Ileum (tissue), 1 donor: ENCODE measurements around the gene SLC6A13.

DNA sequence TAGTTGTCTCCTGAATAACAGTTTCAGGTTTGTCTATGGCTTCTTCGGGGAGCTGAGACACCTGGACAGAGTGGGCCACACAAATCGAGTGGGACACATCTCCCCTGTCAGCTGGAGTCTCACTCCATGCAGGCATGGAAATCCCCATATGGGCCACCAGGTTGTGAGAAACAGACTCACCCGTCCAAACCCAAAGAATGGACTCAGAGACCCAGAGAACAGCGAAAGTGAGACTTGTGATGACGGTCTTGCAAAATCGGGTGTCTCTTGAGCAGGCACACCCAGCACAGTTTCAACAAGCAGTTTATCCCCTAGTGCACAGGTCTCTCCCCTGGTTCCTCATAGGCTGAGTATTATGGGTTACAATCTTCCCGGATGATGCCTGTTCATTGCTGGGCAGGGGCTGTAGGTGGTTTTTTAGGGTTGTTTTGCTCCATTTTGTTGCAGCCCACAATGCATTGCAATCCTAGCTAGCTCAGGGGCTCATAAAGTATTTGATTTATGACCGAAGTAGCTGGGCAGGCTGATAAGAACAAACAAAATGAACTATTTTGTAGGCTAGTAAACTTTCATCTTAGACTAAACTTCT is 45.2 kb downstream of the IQSEC3 start:
- PRO-cap = no peak

DNA sequence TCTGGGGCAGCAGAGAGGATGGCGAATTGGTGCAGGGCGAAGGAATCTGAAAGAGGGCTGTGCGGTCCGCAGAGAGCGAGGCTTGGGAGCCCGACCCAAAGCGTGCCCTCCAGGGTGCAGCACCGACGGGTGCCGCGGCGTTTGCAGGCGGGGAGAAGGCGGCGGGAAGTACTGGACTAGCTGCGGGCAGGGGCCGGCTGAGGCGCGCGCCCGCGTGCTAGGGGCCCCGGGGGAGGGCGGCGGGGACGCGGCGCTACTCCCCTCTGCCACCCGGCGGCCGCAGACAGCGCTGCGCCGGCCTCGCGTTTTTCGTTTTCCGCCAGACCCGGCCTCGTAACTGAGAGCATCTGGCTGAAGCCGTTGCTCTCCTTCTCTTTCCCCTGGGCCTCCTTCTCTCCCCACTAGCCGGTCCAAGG is 24.9 kb downstream of the SLC6A12 start:
- PRO-cap = no peak

DNA sequence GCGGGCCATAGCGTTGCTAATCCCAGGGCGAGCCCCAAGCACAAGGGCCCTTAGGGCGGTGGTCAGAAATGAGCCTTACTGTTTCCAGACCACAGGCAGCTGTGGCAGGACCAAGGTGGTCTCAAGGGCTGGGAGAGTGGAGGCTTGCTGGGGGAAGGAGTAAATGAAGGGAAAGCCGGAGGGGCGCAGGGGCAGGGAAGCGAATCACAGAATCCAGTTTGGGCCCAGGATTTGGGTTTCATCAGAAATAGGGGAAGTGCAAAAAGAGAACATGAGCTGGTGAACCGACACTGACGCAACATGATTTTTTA is 1.8 kb downstream of the SLC6A12 start:
- PRO-cap = no peak

GRCh38 chr12:262570-263191 is at the start of gene SLC6A13:
SLC6A13 (minus strand) TSS chr12:262836.
- PRO-cap = no peak

GRCh38 chr12:488568-489166 is 28.9 kb downstream of the B4GALNT3 start:
- PRO-cap = no peak

DNA sequence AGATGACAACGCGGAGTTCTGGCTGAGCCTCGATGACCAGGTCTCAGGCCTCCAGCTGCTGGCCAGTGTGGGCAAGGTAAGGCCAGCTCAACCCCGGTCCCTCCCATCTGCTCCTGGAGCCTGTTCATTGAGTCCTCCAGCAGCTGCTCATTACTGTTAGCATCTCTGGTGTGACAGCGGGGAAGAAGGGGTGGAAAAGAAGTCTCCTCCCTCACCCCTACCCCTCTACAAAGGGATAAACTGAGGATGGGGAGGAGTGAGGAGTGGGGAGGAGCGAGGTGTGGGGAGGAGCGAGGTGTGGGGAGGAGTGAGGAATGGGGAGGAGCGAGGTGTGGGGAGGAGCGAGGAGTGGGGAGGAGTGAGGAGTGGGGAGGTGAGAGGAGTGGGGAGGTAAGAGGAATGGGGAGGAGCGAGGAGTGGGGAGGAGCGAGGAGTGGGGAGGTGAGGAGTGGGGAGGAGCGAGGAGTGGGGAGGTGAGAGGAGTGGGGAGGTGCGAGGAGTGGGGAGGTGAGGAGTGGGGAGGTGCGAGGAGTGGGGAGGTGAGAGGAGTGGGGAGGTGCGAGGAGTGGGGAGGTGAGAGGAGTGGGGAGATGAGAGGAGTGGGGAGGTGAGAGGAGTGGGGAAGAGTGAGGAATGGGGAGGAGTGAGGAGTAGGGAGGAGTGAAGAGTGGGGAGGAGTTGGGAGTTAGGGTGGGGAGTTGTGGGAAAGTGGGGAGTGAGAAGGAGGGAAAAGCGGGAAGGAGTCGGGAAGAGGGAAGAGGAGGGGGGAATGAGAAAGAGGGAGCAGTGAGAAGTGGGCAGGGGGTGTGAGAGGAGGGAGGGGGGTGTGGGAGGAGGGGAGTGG is 85.9 kb downstream of the B4GALNT3 start:
- PRO-cap = no peak

DNA sequence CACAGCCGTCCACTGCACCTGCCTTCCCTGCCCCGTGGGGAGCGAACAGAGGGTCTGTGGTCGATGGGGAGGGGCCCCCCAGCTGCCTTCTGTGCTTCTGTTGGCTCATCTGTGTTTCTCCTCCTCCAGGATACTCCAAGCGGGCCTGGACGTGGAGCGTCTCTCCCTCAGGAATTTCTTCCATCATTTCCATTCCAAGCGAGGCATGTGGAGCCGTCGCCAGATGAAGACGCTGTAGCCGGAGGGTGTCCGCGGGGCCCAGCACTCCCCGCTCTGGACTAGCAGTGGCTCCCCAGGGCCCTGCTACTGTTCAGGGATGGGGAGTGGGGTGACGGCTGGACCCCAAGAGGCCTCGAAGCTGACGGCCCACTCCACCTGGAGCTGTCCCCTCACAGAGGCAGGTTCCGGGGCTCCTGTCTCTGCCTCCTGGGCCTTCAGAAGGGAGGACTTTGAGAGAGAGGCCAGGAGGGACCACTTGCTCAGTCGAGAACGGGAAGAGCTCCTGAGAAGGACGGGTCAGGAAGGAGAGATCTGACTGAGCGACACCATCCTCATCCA is 101.6 kb downstream of the B4GALNT3 start:
- PRO-cap = no peak

GRCh38 chr12:562802-563974 is 100.1 kb downstream of the NINJ2 start:
- PRO-cap = no peak

DNA sequence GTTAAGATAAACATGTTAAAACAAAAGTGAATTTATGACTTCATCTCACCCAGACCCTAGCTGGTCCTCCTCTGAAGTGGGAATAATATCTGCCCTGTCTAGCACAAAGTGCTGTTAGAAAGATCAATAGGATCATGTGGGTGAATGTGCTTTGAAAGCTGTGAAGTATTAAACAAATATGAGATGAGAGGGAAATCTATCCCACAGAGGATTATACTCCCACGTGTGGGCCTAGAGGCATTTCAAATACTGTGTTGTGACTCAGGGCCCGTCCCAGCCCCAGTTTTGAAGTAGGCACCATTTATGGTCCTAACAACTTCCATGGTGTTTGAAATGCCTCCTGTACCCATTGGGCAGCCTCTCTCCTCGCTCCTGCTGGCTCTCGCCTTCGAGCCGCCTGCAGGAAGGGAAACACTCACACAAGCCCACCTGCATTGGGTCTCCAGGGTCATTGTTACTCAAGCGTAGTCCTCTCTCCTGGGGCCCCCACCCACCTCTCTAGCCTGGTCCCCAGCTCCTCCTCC is 88.4 kb downstream of the NINJ2 start:
- PRO-cap = no peak

GRCh38 chr12:753314-753794 is 975 bp downstream of the WNK1 start:
- PRO-cap = no peak

- PRO-cap = no peak
Observed at GRCh38 chr12:912819-913715, 36.4 kb downstream of the RAD52 start.

GRCh38 chr12:958489-959314 is 9.2 kb upstream of the RAD52 start:
- PRO-cap = no peak

DNA sequence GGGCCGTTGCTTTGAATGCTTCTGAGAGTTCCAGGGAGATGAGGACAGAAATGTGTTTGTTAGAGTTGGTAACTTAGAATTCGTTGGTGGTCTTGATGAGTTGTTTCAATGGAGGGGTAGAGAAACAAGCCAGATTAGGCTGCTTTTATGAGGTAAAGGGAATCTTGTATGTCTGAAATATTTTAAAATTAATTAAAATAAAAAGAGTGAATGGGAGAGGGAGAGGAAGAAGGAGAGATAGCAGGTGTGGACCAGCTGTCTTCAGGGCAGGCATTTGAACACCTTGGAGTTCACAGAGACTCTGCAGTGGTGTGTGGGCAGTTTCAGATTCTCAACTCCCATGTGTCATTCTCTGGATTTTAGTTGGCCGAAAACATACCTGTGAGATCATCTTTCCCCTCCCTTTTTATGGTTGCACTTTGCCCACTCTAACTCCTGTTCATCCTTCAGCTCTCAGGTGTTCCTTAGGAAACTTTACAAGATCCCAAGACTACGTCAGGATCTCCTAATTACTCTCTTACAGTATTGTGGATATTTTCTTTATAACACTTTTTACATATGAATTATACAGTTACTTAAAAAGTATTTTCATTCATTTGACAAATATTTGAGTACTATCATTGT is 108.1 kb downstream of the ERC1 start:
- PRO-cap = no peak

DNA sequence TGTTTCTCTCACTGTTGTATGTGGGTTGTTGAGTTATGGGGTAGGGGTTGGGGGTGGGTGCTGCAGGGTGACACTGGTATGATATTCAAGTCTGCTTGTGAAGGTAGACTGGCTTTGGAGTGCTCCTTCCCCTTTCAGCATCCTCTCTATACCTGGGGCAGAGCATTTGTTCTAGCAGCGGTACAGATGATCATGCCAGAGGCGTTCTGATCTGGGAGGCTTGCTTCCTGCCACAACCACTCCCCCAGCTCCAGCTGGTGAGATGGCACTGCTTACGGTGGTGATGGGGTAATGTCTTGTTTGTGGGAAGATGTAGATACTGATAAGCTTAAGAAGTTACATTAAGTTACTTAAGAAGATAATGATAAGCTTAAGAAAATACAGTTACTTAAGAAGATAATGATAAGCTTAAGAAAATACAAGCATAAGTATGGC is 131.8 kb downstream of the ERC1 start:
- PRO-cap = no peak

GRCh38 chr12:1139324-1139844 is 148.4 kb downstream of the ERC1 start:
- PRO-cap = no peak

DNA sequence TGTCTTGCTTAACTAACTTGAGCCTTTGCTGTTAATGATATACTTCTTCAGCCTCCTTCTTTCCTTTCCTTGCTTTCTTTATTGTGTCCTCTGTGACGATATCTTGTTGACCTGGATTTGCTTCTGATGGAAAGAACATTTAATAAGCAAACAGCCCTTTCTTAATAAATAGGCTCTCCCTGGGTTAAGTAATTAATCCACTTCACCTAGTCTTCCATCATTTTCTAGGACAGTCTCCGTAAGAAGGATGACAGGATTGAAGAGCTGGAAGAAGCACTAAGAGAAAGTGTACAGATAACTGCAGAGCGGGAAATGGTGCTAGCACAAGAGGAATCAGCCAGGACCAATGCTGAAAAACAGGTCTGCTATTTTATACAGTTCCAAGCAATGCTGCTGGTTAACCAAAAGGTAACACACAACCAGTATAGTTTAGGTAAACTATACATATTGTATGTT is 271.8 kb downstream of the ERC1 start:
- PRO-cap = no peak

DNA sequence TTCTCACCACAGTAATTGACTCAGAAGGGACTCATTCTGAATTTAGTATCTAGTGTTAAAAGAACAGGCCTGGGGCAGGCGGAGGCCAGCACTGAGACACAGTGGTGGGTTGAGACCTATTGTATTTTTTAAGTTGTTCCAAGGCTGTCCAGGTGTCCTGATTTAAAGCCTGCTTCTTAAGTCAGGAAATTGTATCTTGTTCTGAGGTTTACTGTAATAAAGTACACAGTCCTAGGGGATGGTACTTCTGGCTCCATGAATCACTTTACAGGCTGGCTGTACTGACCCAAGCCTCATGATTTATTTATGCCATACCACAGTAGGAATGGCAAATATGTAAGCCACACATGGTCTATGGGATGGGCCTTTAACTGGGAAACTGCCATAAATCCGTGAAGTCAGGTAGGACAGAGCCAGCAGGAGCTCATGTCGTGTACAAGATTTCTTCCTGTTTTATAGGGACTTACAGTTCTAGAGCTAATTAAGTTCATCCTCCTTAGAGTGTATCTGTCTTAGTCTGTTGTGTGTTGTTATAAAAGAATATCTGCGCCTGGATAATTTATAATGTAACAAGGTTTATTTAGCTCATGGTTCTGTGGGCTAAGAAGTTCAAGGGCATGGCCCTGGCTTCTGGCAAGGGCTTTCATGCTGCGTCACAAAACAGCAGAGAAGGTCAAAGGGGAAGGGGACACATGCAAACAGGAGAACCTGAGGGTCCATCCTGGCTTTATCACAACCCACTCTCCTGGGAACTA is 244.0 kb downstream of the FBXL14 start:
- PRO-cap = no peak

DNA sequence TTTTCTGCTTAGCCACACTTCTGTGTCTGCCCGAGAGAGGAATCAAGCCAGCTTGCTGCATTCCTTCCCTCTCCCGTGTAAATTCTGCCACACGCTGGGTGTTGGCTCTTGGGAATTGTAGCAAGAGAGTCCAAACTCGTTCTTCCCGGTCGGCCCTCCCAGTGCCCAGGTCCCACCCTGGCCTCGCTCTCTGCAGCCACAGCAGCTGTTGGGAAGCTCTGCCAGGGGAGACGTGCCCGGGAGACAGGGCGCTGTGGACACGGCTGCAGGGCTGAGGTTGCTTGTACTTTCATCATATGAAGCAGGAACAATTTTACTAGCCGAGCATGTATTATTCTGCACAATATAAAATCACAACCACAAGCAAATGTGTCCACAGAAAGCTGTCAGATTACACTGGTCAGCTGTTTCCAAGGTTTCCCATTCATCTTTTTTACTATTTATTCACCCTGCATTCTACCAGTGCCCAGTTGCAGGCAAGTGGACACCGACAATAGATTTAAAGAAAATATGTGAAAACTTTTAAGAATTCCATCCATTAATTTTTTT is 97.8 kb downstream of the FBXL14 start:
- PRO-cap = no peak

DNA sequence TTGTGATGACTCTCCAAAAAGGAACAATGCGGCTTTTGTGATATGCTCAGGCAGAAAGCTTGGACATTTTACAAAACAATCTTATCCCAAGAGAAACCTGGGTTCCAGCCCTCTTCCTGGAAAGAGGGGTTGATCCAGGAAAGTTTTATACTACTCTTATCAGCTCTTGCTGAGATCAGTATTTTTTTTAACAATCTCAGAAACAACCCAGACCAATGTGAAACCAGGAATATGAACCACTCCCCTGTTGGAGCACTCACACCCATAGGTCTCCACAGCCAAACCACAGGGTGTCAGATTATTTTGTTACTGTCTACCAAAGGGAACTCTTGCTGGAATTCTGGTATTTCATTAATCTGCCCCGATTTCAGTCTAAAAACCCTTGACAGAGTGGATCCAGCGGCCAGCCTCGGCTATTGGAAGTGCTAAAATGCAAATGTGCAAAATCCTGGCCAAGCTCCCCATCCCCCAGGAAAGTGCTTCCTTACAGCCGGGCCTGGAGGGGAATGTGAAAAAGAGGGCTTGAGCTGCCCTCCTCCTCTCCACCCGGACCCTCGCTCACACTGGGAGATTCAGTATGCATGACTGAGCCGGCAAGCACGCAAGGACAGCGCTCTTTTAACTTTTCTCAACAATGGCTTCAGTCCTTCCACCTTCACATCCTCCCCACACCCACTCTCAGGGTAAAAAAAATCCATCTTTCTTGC is 4.0 kb downstream of the FBXL14 start:
- PRO-cap = no peak

DNA sequence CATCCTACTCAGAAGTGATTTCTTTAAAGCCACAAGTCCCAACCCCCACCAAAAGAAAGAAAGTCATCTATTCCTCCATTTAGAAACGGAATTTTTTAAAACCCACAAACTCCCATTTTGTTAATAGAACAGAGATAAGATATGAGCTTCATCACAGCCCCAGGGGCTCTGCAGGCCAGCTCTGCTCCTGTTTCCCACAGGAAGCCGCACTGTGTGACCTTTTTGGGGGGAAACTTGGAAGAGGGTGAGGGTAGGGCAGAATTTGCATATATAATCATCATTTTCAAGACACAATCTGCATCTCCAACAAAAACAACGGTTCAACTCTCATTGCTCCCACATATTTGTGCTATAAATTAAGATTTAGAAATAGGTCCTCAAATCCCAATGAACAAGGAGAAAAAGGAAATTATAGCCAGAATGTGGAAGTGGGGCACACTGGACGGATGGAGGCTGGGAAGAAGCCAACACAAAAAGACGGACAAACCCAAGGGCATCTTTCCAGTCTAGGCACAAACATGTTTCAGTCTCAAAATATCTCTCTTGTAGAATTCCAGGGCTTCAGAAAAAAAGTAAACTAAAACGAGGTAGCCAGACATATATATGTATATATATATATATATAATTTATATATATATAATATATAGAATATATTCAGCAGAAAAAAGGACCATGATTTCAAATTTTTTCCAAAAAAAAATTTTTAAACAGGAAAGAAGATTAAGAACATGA is 2.6 kb downstream of the FBXL14 start:
- PRO-cap = no peak